Penis (tissue), 1 donor: ENCODE measurements around the gene SLCO4A1.

- PRO-cap = no peak
Measured at GRCh38 chr20:62337512-62338183, 29.5 kb downstream of the LAMA5 start.

- PRO-cap = no peak
Measured at GRCh38 chr20:62350832-62351141, 16.3 kb downstream of the LAMA5 start.

GRCh38 chr20:62352693-62353485, 14.2 kb downstream of the LAMA5 start:
- PRO-cap = no peak

- PRO-cap = no peak
Measured at GRCh38 chr20:62384320-62384717, 2.6 kb upstream of the RPS21 start.

DNA sequence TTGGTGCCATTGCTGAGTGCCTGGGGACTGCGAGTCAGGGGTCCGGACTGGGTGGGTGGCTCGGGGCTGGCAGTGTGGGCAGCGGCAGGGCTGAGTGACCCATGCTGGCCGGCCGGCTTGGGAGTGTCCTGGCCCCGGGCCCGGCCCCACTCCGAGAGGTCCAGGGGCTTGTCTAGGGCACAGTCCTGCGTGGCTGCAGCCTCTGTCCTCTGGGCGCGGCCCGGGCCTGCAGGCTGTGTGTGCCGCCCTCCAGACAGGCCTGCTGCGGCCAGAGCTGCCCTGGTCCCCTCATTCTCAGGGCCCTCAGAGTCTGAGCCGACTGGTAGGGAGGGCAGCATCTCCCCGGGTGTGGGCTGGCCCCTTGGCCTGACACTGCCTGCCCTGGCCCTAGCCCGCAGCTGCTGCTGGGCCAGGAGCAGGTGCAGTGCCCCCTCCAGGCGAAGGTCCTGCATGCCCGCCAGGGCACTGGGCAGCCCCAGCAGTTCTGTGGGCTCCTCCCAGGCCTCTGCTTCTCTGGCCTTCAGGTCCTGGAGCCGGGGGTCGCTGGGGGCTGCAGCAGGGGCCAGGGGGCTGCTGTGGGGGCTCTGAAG, 6.9 kb upstream of the CABLES2 start:
- PRO-cap = no peak

DNA sequence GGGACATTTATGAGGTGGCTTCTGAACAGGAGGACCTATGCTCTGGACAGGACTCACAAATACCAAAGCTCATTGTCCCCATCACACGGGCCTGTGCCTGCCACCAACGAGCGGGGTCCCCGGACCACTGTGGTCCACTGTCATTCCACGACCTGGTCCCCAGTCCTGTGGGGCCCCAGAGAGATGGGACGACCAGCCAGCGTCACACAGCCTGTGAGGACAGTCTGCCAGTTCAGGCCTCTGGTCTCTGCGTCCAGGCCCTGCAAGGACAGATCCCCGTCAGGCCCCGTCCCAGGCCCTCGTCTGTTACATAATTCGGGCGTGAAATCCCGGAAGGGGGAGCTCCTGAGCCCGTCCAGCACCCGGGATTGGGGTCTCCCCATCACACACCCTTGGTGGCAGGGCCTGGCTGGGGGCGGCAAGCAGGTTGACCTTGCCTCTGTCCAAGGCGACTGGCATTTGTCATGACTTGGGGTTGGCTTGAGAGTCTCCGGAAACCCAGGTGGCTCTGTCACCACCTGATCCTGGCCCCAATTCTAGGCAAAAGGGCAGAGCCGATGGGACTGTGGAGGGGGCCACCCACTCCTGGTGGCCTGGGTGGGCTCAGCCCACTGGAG, 73.7 kb upstream of the GATA5 start:
- PRO-cap = no peak

DNA sequence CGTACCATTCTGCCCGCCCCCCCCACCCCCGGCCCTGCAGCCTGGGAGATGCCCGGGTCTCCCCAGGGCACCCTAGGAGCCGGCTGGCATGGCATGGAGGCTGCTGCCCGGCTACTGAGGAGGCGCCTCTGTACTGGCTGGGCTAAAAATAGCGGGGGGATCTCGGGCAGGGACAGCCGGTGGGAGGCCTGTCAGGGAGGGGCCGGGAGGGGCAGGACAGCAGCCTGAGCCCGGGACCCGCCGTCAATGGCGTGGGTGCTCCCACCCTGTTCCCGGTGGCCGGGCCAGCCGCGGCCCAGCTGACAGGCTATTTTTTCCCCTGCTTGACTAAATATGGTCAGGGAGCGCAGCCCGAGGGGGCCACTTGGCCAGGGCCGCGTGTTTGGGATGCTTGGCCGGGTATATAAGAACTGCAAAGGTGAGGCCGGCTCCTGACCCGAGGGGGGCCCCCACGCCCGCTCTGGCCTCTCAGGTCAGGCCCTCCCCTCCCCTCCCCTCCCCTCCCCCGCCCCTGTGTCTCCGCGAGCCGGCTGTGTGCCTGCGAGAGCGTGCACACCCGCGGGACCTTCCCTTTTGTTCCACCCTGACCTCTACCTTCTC, 74.3 kb upstream of the GATA5 start:
- PRO-cap = bidirectional peak, plus-strand start at position 432 of the sequence, minus-strand start at position 248 of the sequence

DNA sequence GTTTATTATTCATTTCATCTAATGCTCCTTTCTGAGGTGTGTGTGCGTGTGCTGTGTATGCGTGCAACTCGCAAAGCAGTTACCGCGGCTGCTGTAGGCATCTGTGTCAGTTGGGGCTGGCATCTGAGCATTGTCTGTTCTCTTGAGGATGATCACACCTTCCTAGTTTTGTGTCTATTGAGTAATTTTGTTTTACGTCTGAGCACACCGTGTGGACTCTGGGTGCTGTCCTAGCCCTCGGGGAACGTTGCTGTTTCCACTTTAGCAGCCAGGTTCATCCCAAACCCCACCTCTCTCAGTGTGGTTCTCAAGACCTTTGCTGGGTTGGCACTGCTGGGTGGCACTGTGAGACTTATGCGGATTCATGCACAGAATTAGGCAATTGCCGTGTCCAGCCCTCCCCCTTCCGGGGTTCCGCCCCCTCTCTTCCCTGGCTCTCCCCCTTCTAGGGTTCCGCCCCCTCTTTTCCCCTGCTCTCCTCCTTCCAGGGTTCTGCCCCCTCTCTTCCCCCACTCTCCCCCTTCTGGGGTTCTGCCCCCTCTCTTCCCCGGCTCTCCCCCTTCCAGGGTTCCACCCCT, 39.9 kb upstream of the SLCO4A1 start:
- PRO-cap = no peak

GRCh38 chr20:62641653-62642798, at the start of gene SLCO4A1:
Gene SLCO4A1, plus strand, starts transcription at chr20:62642503.
- PRO-cap = bidirectional peak, plus-strand start at chr20:62642503, minus-strand start at chr20:62642355

- PRO-cap = no peak
Measured at GRCh38 chr20:62667015-62667857, 24.9 kb downstream of the SLCO4A1 start.

GRCh38 chr20:62687197-62687640, 21.4 kb upstream of the NTSR1 start:
- PRO-cap = no peak

DNA sequence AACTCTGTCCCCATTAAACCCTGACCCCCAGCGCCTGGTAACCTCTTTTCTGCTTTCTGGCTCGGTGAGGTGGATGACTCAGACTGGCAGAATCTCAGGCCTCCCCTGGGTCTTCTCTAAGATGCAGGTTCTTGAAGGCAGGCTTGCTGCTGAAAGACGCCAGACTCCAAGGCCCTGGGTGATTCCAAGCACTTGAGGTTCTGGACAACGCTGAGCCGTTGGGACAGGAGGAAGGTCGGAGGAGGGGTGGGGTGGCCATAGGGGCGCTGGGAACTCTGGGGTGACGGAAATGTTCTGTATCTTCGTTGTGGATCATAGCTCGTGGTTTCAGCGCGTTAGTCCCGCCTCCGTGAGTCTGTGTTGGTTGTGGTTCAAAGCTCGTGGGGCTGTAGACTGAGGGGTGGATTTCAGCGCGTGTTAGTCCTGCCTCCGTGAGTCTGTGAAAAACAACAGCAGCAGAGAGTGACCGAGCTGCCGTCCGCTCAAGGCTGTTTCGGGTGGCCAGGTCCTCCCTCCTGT, 7.6 kb downstream of the NTSR1 start:
- PRO-cap = no peak

- PRO-cap = no peak
Measured at GRCh38 chr20:62717988-62718597, 9.5 kb downstream of the NTSR1 start.

DNA sequence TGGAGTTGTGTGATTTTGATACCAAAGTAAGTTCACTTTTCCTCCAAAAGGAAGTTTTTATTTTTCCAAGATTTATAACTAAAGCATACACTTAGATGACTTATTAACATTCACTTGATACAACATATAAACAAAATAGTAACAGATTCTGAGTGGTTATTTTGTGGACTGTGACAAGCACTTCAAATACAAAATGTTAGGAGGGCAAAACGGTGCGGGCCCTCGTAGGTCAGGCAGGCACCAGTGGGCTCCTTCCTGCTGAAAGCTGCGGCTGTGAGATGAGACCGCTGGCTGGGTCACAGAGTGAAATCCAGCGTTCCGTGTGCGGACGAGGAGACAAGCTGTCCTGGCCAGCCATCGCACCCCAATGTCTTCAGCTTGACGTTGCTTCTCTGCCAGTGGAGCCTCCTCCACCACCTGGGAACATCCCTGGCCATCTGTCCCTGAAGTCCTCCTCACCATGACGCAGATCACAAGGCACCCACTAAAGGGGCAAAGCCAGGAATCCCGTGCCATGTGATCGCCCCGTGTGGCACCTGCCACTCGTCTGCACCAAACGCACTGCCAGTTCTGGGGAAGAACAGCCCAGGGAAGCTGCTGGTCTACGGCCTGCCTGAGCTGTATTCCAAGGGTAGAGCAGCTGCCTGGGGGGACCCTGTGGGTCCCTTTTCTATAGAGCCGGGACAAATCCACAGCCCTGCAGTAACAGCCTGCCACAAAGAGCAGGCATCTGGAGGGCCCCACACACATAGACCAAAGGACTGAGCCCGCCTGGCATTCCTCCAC, 3.8 kb upstream of the OGFR start:
- PRO-cap = no peak

- PRO-cap = no peak
Measured at GRCh38 chr20:62840580-62841172, 20.9 kb downstream of the TCFL5 start.

GRCh38 chr20:62844208-62845204, 17.1 kb downstream of the TCFL5 start:
- PRO-cap = no peak

DNA sequence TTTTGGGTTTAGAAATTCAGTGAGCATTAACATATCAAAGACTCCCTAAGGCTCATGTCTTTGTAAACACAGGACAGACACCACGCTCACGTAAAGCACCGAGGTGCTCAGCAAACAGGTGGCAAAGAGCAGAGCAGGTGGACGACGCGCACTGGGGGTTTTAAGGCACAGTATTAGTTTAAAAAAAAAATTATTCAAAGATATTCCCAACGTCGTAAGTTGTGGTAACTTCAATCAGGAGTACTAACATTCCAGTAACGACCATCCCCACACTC, 22.3 kb upstream of the TCFL5 start:
- PRO-cap = no peak

GRCh38 chr20:62922127-62922799, 4.0 kb downstream of the DIDO1 start:
- PRO-cap = no peak

- PRO-cap = no peak
Measured at GRCh38 chr20:62953643-62954587, 1.4 kb downstream of the SLC17A9 start.

GRCh38 chr20:63029578-63030114, 22.9 kb upstream of the BHLHE23 start:
- PRO-cap = no peak